Cardiac muscle cell (in vitro differentiated cells and primary cell): ENCODE data around the gene BPTF.

GRCh38 chr17:67432909-67433722, 56.0 kb downstream of the PITPNC1 start:
- RAMPAGE, long total RNA = no peak
- RRBS = 91% methylated on average over 3 of the region's 22 CpGs

DNA sequence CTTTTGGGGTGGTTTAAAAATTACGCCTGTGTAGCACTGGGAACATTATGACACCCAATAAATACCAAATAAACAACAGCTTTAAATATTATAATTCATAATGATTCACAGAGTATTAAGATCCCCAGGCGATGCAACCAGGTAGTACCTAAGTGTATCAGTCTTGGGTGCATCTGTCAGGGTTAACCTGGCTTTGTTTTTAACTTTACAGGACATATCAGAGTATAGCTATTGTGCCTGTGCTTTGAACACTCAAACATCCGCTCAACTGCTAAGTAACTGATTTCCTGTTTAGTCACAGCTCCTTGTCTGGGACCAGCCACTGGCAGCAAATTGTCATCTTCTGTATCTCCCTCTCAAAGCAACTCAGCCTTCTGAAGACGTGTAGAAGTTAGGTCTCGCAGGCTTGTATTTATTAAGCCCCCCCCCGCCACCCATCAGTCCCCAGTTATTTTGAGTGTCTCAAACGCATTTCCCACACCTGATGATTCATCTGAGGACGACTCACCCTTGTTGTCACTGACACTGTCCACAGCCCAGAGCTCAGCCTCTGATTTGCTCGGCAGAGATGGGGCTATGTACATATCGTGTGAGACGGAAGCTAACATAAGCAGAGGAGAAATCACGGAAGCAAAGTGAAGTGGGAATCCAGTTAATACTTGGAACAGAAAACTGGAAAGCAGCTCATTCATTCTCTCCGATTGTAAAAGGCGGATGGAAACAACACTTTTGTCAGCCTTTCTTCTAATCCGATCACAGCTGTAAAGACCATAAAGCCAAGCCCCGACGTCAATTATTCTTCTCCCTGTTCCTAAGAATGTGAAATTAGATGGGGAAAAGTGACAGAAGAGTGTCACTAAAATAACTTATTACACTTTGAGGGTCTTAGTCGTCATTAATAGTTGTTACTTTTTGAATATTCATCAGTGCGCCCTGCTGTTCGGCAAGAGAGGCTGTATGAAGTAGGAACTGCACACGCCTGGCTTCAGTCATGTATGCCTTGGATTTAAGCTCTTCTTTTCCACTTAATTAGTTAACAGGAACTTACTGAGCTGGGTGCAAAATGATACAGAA, 64.1 kb downstream of the PITPNC1 start:
- RAMPAGE, long total RNA = no peak
- RRBS = no CpG with 5 or more reads among the region's 21 CpGs

DNA sequence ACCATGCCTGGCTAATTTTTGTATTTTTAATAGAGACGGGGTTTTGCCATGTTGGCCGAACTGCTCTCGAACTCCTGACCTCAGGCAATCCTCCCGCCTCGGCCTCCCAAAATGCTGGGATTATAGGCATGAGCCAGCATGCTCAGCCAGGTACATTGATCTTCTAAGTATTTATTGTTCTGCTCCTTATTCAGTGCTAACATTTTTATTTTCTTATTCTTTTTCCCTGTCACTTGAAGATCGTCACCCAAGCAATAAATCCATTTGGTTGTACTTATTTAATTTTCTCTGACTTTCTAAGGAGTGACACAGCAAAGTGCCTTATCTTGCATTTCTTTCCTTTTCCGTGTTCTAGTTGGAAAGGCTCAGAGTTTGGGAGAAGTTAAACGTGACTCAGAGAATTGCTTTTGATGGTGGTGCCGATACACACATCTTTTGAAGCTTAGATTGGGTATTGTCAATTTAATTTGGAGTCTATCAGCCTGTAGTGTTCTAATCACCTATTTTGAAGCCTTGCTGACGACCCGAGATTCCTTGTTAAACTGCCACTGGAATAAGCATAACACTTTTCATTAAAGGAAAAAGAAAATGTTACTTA, 71.9 kb downstream of the PITPNC1 start:
- RAMPAGE, long total RNA = no peak
- RRBS = no CpG with 5 or more reads among the region's 11 CpGs

DNA sequence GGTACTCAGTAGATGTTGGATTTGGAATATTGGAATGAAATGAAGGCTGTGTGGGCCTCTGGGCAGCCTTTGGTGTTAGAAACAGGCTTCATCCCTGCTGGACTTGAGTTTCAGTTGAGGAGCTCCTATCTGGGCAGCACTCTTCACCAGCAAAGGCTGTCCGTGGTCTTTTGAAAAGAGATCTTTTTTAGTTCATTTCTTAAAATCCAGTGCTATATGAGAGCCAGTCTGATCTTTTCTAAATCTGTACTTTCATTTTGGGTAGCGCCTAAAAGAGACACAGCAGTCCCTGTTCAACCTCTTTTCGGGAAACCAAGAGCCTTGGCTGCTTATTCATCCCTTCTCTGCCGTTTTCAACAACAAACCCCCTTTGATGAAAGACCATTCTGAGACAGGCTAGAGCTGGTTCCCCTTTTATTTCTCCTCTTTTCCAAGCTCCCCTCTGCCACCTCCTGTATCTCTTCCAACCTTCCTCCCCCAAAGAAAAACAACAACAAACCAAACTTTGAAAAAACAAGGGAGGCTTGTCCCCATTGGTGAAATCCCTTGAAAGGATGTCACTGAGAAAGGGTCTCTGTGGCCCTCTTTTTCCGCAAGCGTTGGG, 101.1 kb downstream of the PITPNC1 start:
- RAMPAGE, long total RNA = no peak
- RRBS = no CpG with 5 or more reads among the region's 6 CpGs

DNA sequence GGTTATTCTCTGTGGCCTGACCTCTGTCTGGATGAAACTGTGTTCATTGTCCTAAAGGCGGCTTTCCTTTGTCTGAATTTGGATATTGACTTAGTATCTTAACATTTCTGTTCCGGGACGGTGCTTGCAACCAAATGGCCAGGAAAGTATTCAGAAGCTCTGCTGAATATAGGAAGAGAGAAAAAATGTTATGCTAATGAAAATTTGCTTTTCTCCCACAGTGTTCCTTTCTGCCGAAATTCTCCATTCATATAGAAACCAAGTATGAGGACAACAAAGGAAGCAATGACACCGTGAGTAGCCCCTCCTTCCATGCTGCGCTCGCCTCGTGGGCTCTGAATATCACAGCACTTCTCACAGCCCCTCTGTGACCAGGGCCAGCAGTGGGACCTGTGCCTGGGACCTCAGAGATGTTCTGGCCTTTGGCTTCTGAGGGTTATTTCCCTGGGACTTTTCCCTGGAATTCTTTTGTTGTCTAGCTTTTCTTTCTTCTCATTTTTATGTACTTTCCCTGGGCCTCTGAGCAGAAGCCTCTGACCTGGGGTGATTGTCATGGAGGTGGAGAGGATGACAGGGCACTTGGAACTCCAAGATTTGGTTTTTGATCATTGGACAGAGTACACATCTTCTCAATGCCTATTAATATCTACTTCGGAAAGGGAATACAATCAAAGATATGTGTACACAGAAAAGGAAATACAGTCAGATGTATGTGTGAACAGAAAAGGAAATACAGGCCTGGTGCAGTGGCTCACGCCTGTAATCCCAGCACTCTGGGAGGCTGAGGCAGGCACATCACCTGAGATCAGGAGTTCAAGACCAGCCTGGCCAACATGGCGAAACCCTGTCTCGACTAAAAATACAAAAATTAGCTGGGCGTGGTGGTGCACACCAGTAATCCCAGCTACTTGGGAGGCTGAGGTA, 139.5 kb upstream of the NOL11 start:
- RAMPAGE, long total RNA = no peak
- RRBS = no CpG with 5 or more reads among the region's 13 CpGs

DNA sequence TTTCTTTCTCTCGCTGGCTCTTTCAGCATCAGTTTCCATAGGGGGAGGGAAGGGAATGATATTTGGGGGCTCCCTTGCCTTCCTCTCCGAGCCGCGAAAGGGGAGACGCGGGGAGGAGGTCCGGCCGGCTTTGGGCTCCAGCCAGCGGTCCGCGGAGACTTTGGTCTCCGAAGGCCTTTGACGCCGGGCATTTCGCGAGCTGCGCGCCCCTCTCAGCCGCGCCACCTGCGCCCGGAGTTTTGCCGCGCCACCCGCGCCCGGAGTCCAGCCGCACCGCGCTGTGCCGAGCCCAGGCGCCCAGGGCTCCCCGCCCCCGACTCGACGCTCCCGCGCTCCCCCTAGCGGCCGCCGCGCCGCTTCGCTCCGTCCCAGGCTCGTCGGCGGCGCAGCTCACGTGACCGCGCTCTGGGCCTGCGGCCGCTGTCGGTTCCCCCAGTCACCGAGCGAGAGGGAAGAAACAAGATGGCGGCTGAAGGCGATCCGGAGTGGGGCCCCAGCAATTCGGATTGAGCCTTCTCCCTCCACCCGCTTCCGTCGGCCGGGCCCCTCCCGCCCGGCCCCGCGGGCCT, at the start of gene BPTF:
TSS of gene BPTF (plus strand) at position 435 of the 569 bp plus-strand sequence.
- RAMPAGE, long total RNA = no peak
- RRBS = 2% methylated on average over 22 of the region's 69 CpGs

GRCh38 chr17:67911310-67912517, 84.6 kb downstream of the C17orf58 start:
- RAMPAGE, long total RNA = no peak
- RRBS = no CpG with 5 or more reads among the region's 14 CpGs

- RAMPAGE, long total RNA = no peak
- RRBS = 24% methylated on average over 3 of the region's 19 CpGs
Measured at GRCh38 chr17:67974108-67975177, 21.8 kb downstream of the C17orf58 start.

- RAMPAGE, long total RNA = no peak
- RRBS = no CpG with 5 or more reads among the region's 10 CpGs
Measured at GRCh38 chr17:68011102-68011363, 14.8 kb upstream of the C17orf58 start.

DNA sequence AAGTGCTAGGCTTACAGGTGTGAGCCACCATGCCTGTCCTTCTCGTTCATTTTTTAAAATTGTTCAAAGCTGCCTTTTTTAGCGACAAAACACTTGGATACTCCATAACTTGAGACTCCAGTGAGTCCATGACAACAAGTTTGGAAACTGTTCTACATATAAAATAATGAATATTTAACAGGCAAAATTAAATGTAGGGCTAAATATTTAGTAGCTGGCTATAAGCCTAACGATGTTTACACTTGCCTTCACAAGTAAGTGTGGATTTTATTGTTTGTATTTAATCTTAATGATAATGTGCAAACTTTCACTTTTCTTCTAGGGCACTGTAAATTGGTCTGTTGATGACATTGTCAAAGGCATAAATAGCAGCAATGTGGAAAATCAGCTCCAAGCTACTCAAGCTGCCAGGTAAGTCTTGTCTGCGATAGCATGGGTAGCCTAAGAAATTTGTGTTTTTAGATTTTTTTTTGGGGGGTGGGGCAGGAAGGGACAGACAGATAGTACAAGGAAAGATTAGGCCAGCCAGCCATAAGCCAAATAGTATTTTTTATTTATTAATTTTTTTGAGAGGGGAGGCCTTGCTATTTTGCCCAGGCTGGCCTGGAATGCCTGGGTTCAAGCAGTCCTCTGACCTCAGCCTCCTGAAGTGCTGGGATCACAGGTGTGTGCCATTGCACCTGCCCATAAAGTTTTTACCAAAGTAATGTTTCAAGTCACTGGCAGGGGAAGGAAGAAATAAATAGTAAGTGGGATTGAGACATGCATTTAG, 5.0 kb downstream of the KPNA2 start:
- RAMPAGE, long total RNA = no peak
- RRBS = no CpG with 5 or more reads among the region's 4 CpGs

- RAMPAGE, long total RNA = no peak
- RRBS = no CpG with 5 or more reads among the region's 20 CpGs
Measured at GRCh38 chr17:68052315-68052931, 16.9 kb downstream of the KPNA2 start.

GRCh38 chr17:68085943-68086562, 50.5 kb downstream of the KPNA2 start:
- RAMPAGE, long total RNA = no peak
- RRBS = no CpG with 5 or more reads among the region's 10 CpGs

GRCh38 chr17:68168639-68169108, 79.2 kb upstream of the AMZ2 start:
- RAMPAGE, long total RNA = no peak
- RRBS = no CpG with 5 or more reads among the region's 7 CpGs

DNA sequence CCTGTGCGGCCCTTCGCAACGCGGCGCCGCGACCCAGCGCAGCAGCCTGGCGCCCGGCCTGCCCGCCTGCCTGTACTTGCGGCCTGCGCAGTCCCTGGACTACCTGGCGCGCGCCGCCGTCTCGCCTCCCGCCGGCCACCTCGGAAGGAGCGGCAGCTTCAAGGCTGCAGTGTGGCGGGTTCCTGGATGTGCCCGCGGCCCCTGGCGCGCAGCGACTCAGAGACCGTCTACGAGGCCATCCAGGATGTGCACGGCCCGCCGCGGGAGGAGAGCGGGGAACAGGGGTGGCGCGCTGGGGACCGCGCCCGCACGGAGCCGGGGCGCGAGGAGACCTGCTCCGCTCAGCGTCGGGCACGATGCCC, 48.5 kb upstream of the AMZ2 start:
- RAMPAGE, long total RNA = no peak
- RRBS = 4% methylated on average over 4 of the region's 49 CpGs

- RAMPAGE, long total RNA = no peak
- RRBS = no CpG with 5 or more reads among the region's 10 CpGs
Measured at GRCh38 chr17:68222548-68223103, 25.2 kb upstream of the AMZ2 start.

DNA sequence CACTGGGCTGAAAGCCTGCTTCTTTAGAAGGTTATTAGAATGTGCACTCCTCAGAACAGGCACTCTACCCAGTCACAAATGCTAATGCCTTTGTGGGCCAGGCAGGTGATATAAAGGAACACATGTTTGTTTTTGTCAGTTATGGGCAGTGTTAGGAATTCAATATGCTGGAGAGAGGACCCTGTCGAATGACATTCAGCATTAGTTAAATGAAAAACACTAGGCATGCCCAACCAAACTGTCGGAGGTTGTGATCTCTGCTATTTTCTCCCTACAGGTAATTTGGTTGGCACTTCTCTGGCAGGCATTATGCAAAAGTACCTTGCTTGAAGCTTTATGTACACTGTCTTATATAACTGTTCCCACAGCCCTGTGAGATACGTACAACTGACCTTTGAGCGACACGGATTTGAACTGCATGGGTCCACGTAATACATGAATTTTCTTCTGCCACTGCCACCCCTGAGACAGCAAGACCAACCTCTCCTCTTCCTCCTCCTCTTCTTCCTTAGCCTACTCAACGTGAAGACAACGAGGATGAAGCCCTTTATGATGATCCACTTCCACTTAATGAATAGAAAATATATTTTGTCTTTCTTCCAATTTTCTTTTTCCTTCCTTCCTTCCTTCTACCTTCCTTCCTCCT, 77.6 kb downstream of the WIPI1 start:
- RAMPAGE, long total RNA = no peak
- RRBS = no CpG with 5 or more reads among the region's 8 CpGs

GRCh38 chr17:68399008-68399428, 58.3 kb downstream of the WIPI1 start:
- RAMPAGE, long total RNA = no peak
- RRBS = no CpG with 5 or more reads among the region's 9 CpGs

DNA sequence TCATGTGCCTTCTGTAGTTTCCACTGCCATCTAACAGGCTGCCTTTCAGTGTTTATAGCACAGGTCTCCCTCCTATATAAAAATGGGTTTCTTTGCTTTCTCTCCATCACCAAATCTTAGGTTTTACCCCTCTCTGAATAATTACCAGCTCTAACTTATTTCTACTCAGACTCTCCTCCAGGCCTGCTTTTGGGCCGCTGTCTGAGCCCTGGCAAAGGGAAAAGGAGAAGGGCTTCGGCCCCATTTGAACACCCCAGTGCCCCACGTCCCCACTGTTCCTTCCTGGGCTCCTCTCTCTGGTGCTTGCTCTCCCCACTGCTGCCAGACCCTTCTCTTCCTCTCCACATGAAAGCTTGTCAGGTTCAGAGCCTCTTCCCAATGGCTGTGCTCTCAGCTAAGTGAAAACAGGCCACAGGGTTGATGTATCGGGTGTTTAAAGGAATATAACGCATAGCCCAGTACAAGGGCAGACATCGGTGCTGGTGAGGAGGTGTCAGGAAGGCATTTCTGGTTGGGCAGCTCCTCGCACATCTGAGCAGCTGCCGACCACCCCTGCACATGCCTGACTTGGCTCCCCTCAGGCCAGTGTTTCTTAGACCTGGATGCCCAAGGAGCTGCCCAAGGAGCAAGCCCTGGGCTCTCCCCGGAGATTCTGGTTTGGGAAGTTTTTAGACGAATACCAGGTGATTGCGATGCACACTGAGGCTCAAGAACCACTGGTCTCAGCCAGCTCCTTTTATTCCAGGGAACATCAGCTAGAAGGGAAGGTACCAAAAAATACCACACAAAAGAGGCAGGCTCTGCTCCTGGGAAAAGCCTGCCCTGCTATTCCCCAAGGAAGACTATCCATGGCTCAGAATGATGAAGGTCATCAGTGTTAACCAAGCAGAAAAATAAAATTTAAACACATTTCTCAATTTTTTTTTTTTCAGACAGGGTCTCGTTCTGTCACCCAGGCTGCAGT, 11.7 kb downstream of the WIPI1 start:
- RAMPAGE, long total RNA = no peak
- RRBS = no CpG with 5 or more reads among the region's 12 CpGs

GRCh38 chr17:68446395-68447178, 10.7 kb downstream of the WIPI1 start:
- RAMPAGE, long total RNA = no peak
- RRBS = no CpG with 5 or more reads among the region's 11 CpGs

DNA sequence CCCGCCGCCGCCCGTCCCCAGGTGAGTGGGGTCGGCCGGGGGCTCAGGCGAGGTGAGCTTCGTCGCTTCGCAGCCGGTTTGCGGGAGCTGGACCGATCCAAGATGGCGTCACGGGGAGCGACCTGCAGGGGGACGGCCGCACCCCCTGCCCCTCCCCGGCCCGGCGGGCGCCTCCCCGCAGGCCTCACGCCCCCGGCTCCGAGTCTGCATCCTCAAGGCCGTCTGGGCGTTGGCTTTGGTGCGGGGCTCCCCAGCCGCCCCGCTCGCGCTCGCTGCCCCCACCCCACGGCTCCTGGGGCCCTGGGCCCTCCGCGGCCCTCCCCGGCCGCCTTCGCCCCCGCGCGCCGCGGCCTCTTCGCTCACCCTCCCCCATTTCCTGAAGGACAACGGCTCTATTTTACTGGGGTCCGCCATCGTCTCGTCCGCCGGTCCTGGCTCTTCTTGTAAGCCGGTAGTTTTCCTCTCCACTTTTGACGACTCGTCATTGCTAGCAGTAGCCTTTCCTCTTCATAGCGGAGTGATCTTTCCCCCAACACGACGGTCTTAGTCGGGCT, 375 bp downstream of the PRKAR1A start:
- RAMPAGE, long total RNA = no peak
- RRBS = 1% methylated on average over 25 of the region's 59 CpGs